Pulmonary artery (tissue), 1 donor: Measurements from ENCODE around the gene JAKMIP3.

GRCh38 chr10:128149899-128150519 lies 23.8 kb upstream of the MKI67 start:
- PRO-cap = no peak

GRCh38 chr10:129961089-129961618 lies 2.9 kb downstream of the EBF3 start:
- PRO-cap = no peak

DNA sequence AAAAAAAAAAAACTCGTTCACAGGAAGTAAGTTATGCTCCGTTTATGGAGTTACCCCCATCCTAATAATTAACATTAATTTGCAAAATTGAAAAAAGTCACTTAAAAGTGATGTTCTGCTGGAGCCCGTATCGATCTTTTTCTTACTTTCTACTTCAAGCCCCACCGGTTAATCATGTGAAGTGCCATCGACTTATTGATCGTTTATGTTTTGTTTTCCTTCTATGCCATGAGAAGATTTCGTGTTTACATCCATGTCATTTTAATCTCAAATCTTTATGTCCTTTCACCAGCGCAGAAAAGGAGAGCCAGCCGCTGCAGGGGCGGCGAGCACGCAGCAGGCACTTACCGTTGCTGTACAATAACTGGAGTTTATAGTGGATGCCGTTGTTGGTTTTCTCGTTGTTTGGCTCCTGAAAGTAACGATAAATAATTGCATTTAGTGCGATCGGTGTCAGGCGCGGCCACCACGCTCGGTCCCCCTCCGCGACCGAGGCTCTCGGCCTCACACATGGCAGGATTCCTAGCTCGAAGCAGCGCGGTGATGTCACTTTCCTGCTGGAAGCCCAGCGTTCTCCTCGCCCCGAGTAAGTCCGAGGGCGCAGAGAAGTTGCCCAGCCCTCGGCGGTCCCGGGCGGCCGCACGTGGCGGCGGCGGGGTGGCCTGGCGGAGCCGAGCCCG lies 1.3 kb downstream of the EBF3 start:
- PRO-cap = bidirectional peak, plus-strand start at position 589 of the sequence, minus-strand start at position 491 of the sequence

DNA sequence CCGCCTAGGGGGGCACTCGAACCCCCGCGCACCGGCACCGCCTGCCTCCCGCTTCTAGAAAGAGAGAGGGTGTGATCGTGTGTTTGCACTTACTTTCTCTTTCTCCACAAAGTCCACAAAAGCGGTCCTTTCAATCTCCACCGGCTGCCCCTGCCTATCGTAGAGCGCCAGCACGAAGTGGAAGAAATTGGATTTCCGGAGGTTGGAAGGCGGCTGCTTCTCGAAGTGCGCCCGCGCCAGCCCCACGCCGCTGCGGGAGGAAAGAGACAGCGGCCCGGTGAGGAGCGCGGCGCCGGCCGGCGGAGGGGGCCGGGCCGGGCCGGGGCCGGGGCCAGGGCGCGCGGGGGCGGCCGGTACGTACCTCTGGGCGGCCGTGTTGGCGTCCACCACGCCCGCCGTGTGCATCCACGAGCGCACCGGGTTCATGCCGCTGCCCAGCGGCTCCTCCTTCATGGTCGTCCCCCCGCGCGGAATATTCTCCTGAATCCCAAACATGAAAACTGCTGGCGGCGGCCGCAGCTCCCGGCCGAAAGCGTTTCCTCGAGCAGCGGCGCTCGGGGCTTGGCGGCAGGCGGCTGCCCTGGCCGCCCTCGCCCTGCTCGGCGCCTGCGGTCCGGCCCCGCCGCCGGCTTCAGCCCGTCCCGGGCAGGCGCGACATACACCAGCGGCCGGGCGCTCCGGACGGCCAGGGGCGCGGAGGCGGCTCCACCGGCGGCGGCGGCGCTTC lies 637 bp downstream of the EBF3 start:
- PRO-cap = no peak

- PRO-cap = no peak
These were observed 8.5 kb upstream of the GLRX3 start for GRCh38 chr10:130127625-130128220.

- PRO-cap = no peak
These were observed 77.1 kb downstream of the GLRX3 start for GRCh38 chr10:130213271-130213690.

DNA sequence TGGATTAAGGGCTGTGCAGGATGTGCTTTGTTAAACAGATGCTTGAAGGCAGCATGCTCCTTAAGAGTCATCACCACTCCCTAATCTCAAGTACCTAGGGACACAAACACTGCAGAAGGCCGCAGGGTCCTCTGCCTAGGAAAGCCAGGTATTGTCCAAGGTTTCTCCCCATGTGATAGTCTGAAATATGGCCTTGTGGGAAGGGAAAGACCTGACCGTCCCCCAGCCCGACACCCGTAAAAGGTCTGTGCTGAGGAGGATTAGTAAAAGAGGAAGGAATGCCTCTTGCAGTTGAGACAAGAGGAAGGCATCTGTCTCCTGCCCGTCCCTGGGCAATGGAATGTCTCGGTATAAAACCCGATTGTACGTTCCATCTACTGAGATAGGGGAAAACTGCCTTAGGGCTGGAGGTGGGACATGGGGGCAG lies 492.0 kb downstream of the GLRX3 start:
- PRO-cap = no peak

DNA sequence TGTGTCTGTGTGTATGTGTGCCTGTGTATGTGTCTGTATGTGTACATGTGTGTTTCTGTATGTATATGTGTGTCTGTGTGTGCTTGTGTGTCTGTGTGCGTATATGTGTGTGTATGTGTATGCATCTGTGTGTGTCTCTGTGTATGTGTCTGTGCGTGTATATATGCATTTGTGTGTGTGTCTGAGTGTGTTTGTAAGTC lies 171.9 kb downstream of the TCERG1L start:
- PRO-cap = no peak

- PRO-cap = no peak
These were observed 164.5 kb upstream of the TCERG1L start for GRCh38 chr10:131476072-131476287.

GRCh38 chr10:131885227-131885930 lies 15.4 kb upstream of the PPP2R2D start:
- PRO-cap = no peak

DNA sequence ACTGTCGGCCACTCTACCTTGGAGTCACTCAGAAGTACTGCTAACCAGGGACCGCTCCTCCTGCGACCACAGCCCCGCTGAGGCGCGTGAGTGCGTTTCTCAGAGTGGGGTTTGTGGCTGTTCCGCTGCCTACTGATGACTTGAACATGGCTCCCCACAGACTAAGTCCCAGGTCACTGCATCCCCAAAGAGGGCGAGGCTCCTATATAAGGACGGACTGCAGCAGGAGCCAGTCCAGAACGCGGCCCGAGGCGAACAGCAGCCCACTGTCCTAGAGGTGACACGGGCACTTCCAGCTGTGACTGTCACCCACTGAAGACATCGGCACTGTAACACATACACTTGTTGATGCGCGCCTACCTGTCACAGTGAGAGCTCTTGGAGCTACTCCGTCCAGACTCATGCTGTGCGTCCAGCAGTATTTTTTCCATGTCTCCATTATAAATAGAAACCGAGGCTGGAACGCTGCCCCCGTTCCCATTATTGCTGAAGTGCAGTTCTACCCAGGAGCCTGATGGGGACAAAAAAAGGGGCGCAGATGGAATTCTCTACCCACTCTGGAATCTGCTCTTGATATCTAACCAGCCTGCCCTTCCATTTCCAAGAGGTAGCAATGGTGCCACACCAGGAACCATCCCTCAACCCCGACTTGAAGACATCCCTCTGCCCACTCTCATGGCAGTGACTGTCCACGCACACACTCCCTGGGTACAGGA lies 8.1 kb downstream of the BNIP3 start:
- PRO-cap = no peak

DNA sequence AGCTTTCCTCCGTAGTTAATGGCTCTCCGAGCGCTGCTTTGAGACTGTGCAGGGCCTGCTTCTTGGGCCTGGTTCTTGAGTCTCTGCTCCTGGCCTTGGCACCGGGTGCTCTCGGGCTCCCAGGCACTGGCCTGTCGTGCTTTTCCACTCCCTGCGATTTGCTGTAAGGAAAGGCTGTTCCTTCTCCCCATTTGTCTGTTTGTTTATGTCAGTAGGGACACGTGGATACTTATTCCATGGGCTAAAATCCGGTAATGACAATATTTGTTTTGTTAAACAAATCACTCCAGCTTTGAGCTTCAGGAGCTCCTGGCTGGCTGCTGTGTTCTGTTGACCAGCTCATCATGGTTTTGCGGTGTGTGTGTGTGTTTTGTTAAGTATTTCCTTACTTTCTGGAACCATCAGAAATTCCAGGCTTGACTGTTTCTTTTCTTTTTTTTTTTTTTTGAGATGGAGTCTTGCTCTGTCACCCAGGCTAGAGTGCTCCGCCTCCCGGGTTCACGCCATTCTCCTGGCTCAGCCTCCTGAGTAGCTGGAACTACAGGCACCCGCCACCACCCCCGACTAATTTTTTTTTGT lies 17.4 kb upstream of the JAKMIP3 start:
- PRO-cap = no peak

GRCh38 chr10:132065010-132066241 lies at the start of gene JAKMIP3:
Gene JAKMIP3 (plus strand): TSS chr10:132065946.
- PRO-cap = unidirectional peak, plus-strand start at chr10:132065949; unidirectional peak, plus-strand start at chr10:132066022

GRCh38 chr10:132154012-132154367 lies 32.8 kb upstream of the DPYSL4 start:
- PRO-cap = no peak

- PRO-cap = no peak
These were observed 624 bp downstream of the DPYSL4 start for GRCh38 chr10:132187404-132187739.

DNA sequence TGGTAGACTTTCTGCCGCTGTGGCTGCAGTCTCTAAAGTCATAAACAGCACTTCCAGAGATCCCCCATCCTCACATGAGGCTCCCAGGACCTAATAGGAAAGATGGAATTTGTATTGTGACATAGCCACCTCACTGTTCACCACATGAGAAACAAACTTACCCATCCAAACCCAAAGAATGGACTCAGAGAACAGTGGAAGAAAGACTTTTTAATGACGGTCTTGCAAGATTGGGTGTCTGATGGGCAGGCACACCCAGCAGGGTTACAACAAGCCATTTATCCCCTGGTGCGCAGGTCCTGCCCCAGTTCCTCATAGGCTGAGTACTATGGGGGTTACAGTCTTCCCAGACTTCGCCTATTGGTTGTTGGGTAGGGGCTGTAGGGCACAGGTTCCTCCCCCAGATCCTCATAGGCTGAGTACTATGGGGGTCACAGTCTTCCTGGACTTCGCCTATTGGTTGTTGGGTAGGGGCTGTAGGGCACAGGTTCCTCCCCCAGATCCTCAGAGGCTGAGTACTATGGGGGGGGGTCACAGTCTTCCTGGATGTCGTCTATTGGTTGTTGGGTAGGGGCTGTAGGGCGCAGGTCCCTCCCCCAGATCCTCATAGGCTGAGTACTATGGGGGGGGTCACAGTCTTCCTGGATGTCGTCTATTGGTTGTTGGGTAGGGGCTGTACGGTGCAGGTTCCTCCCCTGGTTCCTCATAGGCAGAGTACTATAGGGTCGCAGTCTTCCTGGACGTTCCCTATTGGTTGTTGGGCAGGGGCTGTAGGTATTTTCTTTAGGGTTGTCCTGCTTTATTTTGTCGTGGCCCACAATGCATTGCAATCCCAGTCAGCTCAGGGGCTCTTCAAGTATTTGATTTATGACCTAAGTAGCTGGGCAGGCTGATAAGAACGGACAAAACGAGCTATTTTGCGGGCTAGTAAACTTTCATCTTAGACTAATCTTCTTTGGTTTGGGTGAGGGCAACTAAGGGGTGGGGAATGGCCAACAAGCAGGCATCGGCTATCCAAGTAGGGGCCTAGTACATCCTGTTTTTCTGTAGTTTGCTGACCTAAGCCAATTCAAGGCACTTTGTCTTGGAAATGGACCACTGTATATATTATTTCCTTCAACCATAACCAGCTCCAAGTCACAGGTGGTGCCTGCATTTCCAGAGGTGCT lies 3.3 kb downstream of the LRRC27 start:
- PRO-cap = no peak

DNA sequence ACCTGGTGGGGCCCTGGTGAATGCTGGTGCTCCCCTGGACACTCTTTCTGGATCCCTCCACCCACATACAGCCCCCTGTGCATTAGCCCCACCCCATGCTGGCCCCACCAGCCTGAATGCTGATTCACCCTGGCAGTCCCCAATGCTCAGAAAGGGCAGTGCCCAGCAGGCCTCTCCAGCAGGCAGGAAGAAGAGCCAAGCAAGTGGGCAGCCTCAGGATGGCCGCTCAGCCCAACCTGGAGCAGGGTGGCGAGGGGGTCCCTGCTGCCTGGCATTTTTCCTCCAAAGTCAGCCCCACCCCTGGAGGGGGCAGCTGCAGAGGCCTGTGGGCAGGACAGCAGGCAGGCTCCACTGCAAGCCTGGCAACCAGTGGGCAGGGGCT lies 1.7 kb upstream of the PWWP2B start:
- PRO-cap = unidirectional peak, plus-strand start at position 178 of the sequence

DNA sequence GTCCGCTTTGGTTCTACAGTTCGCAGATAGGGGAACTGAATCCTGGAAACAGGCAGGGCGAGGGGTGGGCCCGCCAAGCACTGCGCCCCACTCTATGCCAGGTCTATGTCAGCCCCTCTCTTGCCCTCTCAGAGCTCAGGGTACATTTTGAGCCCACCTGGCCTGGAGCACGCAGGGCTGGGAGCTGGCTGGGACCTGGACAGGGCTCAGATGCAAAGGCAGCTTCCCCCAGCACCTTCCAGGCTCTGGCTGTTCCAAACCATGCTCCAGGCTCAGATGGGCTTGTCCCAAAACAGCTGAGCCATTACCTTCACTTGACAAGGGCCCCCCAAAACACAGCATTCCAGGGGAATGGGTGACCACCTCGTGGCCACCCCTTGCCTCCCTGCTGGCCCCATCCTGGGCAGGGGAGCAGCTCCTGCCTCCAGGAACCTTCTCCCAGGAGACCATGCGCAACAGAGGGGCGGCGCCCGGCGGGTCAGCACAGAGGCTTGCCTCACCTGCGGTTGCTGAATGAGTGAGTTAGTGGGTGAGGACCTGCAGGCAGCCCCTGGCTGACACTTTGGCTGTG lies 54.4 kb downstream of the PWWP2B start:
- PRO-cap = no peak

DNA sequence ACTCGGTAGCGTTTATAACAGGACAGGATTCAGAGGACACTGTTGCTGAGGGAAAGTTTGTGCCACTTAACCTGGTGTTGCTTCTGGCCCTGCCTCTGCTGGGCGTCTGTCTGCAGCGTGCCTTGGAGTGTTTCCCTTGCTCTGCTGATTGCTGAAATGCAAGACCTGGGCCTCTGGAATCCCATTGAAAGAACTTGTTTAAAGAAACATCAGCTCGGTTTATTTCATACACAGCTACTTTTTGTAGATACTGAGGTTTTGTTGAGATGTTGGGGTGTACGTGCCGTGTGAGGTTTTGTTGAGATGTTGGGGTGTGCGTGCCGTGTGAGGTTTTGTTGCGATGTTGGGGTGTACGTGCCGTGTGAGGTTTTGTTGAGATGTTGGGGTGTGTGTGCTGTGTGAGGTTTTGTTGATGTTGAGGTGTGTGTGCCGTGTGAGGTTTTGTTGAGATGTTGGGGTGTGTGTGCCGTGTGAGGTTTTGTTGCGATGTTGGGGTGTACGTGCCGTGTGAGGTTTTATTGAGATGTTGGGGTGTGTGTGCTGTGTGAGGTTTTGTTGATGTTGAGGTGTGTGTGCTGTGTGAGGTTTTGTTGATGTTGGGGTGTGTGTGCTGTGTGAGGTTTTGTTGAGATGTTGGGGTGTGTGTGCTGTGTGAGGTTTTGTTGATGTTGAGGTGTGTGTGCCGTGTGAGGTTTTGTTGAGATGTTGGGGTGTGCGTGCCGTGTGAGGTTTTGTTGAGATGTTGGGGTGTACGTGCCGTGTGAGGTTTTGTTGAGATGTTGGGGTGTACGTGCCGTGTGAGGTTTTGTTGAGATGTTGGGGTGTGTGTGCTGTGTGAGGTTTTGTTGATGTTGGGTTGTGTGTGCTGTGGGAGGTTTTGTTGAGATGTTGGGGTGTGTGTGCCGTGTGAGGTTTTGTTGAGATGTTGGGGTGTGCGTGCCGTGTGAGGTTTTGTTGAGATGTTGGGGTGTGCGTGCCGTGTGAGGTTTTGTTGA lies 35.4 kb downstream of the INPP5A start:
- PRO-cap = no peak

GRCh38 chr10:132602279-132602493 lies 64.6 kb downstream of the INPP5A start:
- PRO-cap = no peak